ENCODE results near the gene CNMD.

DNA sequence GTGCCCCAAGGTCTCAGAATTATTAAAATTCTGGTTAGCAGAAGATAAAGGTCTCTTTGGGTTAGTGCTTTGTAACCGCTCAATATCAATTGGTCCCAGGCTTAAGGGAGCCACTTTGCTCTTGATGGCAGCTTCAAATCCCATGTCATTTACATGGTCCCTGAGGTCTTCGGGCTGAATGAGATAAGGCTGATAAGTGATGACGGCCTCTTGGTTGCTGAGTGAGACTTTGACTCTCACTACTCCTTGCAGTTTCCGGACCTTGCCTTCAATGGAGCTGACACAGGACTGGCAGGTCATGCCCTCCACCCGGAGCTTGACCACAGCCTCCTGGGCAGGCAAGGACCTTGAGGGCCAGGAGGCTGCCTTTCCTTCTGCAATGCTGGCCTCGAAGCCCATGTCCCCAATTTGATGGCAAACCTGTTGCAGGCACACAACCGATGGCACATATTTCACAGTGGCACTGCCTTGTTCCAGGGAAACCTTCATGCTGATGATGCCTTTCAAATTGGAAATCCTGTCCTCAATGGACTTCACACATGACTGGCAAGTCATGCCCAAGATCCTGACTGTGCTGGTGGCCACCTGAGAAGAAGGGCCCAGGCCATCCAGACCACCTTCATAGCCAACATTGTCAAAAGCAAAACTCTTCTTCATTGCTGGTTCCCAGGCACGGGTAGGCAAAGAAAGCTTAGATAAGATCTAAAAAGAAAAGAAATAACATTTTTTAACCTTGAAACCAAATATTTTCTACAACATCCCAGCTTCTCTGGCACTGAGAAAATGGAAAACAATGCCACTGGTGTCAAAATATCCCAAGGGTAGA lies 36.6 kb downstream of the ATP7B start:
- RRBS: 91% methylated on average over 2 of the region's 8 CpGs
CAGE:
- cytosol, long polyA plus RNA: no peak
- long polyA plus RNA: no peak
- nucleus, long polyA plus RNA: no peak

GRCh38 chr13:51999024-51999513 lies 12.2 kb downstream of the ATP7B start:
- RRBS: no CpG with 5 or more reads among the region's 4 CpGs
CAGE:
- cytosol, long polyA plus RNA: no peak
- long polyA plus RNA: no peak
- nucleus, long polyA plus RNA: no peak

- RRBS: no CpG with 5 or more reads among the region's 8 CpGs
CAGE:
- cytosol, long polyA plus RNA: no peak
- long polyA plus RNA: no peak
- nucleus, long polyA plus RNA: no peak
These were observed 5.0 kb downstream of the UTP14C start for GRCh38 chr13:52029413-52030043.

- RRBS: no CpG with 5 or more reads among the region's 10 CpGs
CAGE:
- cytosol, long polyA plus RNA: no peak
- long polyA plus RNA: no peak
- nucleus, long polyA plus RNA: no peak
These were observed 72.2 kb upstream of the HNRNPA1L2 start for GRCh38 chr13:52569923-52570635.

GRCh38 chr13:52651932-52652169 lies 785 bp upstream of the SUGT1 start:
- RRBS: no CpG with 5 or more reads among the region's 7 CpGs
CAGE:
- cytosol, long polyA plus RNA: no peak
- long polyA plus RNA: no peak
- nucleus, long polyA plus RNA: no peak

- RRBS: 26% methylated on average over 3 of the region's 37 CpGs
CAGE:
- cytosol, long polyA plus RNA: start-site peak on the minus strand at chr13:52739707-52739983, 8,605 reads
- long polyA plus RNA: start-site peak on the minus strand at chr13:52739344-52740048, 8,212 and 6,358 reads in 2 replicates
- nucleus, long polyA plus RNA: start-site peak on the minus strand at chr13:52739705-52740041, 4,879 reads
These were observed at the start of gene CNMD for GRCh38 chr13:52739438-52740334. TSS of gene CNMD (minus strand) at chr13:52739820.

- RRBS: no CpG with 5 or more reads among the region's 5 CpGs
CAGE:
- cytosol, long polyA plus RNA: no peak
- long polyA plus RNA: no peak
- nucleus, long polyA plus RNA: no peak
These were observed 16.3 kb downstream of the OLFM4 start for GRCh38 chr13:53044953-53045260.

DNA sequence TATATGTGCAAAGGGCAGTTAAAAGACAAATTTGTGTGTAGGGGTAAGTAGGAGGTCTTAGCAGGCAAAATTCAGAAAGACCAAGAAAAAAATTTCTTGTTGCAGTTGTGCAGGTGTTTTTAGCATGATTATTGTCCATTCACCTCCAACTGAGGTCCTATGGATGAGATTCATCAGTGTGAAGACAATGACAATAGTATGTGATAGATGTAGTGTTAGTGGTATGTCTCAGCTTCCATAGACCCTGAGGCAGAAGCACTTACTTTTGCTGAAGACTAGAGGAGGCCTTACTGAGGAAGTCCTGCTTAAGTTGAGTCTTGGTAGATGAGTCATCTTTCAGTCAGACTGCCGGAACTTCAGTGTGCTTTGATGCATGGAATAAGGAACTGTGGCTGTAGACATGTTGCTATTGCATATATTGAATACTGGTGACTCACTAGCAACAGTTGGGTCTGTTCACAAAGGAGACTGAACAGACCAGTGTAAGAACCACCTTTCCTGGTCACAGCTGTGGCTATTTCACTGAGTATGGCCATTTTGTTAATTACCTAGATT lies 1000.5 kb downstream of the OLFM4 start:
- RRBS: no CpG with 5 or more reads among the region's 1 CpG
CAGE:
- cytosol, long polyA plus RNA: no peak
- long polyA plus RNA: no peak
- nucleus, long polyA plus RNA: no peak

GRCh38 chr13:54571964-54572749 lies 1543.5 kb downstream of the OLFM4 start:
- RRBS: no CpG with 5 or more reads among the region's 35 CpGs
CAGE:
- cytosol, long polyA plus RNA: no peak
- long polyA plus RNA: no peak
- nucleus, long polyA plus RNA: no peak

DNA sequence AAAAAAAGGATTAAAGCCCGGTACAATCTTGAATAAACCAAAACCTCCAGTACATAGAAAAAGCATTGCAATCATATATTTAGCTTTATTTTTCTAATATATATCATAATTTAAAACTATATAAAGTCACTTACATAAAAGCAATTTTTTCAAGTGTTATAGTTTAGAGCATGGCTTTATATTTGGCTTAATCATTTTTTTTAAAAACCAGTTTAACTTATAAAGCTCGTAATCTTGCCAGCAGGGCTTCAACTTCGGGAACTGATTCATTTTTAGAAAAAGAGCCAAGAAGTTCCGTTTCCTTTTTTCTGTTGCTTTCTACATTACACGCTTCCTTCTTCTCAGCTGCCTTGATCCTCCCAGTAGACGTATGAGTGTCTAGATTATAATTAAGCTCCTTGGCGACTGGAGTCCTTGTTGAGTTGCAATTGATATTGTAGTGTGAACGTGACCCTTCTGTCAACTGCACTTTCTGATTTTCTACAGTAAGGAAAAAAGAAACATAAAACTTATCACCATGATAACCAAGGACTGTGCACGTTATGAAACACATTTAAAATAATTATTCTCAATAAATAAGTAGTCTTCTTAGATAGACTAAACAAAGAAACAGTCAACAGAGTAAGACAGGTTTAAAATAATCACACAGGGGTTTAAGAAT lies 497.2 kb downstream of the DIAPH3 start:
- RRBS: no CpG with 5 or more reads among the region's 9 CpGs
CAGE:
- cytosol, long polyA plus RNA: no peak
- long polyA plus RNA: no peak
- nucleus, long polyA plus RNA: start-site peak on the minus strand centred at position 197 of the sequence, 553 bp wide, 34 reads

GRCh38 chr13:60012932-60013389 lies 150.8 kb downstream of the DIAPH3 start:
- RRBS: no CpG with 5 or more reads among the region's 6 CpGs
CAGE:
- cytosol, long polyA plus RNA: no peak
- long polyA plus RNA: no peak
- nucleus, long polyA plus RNA: no peak

GRCh38 chr13:61162512-61163156 lies 253.0 kb downstream of the PCDH20 start:
- RRBS: no CpG with 5 or more reads among the region's 2 CpGs
CAGE:
- cytosol, long polyA plus RNA: no peak
- long polyA plus RNA: no peak
- nucleus, long polyA plus RNA: no peak

DNA sequence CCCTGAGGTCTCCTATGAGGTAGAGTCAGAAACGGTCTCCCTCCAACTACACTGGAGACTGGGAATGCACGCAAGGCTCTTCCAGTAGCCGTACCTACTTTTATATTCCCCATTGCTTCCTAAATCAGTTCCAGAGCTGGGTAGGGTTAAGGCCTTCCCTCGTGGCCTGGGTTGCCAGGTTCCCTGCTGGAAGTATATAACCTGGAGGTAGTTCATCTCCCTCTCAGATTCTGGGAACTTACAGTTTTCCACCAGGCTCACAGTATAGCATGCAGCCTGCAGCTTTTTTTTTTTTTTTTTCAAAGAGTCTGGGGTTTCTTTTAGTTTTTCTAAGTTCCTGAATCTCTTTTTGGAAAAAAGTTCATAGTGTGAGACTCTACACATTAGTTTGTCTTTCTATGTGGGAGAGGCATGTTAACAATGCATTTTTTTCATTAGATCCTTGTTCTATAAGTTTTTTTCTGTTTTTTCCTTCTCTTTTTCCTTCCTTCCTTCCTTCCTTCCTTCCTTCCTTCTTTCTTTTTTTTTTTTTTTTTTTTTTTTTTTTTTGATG lies 16.1 kb upstream of the ENSG00000285566 start:
- RRBS: no CpG with 5 or more reads among the region's 4 CpGs
CAGE:
- cytosol, long polyA plus RNA: no peak
- long polyA plus RNA: no peak
- nucleus, long polyA plus RNA: no peak

DNA sequence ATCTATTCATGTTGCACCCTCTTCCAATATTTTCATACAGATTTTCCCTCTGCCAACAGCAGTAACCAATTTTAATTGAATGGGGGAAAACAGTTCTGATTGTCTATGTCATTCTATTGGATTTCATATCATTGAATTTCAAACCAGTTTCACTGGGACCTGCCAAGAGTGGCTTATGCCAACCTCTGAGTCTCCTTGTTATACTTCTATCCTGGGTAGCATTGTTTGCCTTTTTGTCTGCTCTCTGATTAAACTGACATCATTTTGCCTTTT lies 1289.6 kb downstream of the PCDH9 start:
CAGE:
- cytosol, long polyA plus RNA: no peak
- long polyA plus RNA: no peak
- nucleus, long polyA plus RNA: no peak

DNA sequence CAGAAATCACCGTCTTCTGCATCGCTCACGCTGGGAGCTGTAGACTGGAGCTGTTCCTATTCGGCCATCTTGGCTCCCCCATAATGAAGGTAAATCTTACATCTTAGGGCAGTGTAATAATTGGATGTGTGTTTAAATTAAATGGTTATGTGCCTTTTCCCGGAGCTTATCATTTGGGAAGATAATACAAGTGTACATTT lies 456.0 kb upstream of the PCDH9 start:
- RRBS: no CpG with 5 or more reads among the region's 5 CpGs
CAGE:
- cytosol, long polyA plus RNA: no peak
- long polyA plus RNA: no peak
- nucleus, long polyA plus RNA: no peak

DNA sequence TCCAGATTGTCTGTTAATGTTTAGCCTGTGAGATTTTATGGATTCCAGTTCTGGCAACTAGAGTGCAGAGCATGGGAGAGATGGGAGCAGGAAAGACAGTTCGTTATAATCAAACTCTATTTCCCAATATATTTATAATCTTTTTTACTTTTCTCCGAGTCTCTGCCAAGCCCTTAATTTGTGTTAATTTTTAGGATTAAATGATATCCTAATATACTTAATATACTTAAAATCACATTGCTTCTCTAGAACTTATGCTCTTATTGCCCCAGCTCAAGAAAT lies 272.7 kb upstream of the KLHL1 start:
- RRBS: no CpG with 5 or more reads among the region's 2 CpGs
CAGE:
- cytosol, long polyA plus RNA: no peak
- long polyA plus RNA: no peak
- nucleus, long polyA plus RNA: no peak

GRCh38 chr13:71242141-71242609 lies 624.8 kb downstream of the DACH1 start:
- RRBS: no CpG with 5 or more reads among the region's 4 CpGs
CAGE:
- cytosol, long polyA plus RNA: no peak
- long polyA plus RNA: no peak
- nucleus, long polyA plus RNA: no peak

GRCh38 chr13:71625620-71626178 lies 241.3 kb downstream of the DACH1 start:
- RRBS: no CpG with 5 or more reads among the region's 1 CpG
CAGE:
- cytosol, long polyA plus RNA: no peak
- long polyA plus RNA: no peak
- nucleus, long polyA plus RNA: no peak

GRCh38 chr13:71632663-71633224 lies 234.3 kb downstream of the DACH1 start:
- RRBS: no CpG with 5 or more reads among the region's 1 CpG
CAGE:
- cytosol, long polyA plus RNA: no peak
- long polyA plus RNA: no peak
- nucleus, long polyA plus RNA: no peak

GRCh38 chr13:71852029-71852563 lies 14.9 kb downstream of the DACH1 start:
- RRBS: no CpG with 5 or more reads among the region's 4 CpGs
CAGE:
- cytosol, long polyA plus RNA: no peak
- long polyA plus RNA: no peak
- nucleus, long polyA plus RNA: no peak